ENCODE results near the genes PUS10 and B3GNT2.

DNA sequence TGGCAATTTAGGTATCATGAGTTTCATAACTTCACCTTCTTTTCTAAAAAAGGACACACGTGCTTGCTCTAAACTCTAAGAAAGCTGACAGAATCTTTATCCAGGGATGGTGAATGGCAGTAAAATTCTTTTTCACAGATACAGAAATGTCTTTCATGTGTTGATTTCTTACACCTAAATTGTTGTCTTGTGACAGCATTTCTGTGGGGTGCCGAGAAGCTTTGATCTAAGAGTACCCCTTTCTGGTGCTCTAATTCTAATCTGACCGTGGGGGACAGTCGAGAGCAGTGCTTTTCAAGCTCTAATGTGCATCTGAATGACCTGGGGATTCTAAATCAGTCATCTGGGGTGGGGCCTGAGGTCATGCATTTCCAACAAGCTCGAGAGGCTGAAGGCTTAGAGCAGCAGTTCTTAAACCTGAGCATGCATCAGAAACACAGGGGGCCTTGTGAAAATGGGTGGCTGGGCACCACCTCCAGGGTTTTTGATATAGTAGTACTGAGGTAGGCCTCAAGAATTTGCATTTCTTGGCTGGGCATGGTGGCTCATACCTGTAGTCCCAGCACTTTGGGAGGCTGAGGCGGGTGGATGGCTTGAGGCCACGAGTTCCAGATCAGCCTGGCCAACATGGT, 42.0 kb upstream of the REL start:
- PRO-cap, result no peak
- RAMPAGE, long total RNA, 2 experiments, result no peak in any of the 2 experiments

- PRO-cap, result no peak
- RAMPAGE, long total RNA, 2 experiments, result no peak in any of the 2 experiments
Measured at GRCh38 chr2:61017783-61018467, at the start of gene PUS10. Gene PUS10, minus strand, starts transcription at chr2:61018255.

GRCh38 chr2:61178176-61178718, 16.3 kb downstream of the C2orf74 start:
- PRO-cap, result no peak
- RAMPAGE, long total RNA, 2 experiments, result no peak in any of the 2 experiments

GRCh38 chr2:61200176-61200807, 38.3 kb downstream of the C2orf74 start:
- PRO-cap, result no peak
- RAMPAGE, long total RNA, 2 experiments, result no peak in any of the 2 experiments

DNA sequence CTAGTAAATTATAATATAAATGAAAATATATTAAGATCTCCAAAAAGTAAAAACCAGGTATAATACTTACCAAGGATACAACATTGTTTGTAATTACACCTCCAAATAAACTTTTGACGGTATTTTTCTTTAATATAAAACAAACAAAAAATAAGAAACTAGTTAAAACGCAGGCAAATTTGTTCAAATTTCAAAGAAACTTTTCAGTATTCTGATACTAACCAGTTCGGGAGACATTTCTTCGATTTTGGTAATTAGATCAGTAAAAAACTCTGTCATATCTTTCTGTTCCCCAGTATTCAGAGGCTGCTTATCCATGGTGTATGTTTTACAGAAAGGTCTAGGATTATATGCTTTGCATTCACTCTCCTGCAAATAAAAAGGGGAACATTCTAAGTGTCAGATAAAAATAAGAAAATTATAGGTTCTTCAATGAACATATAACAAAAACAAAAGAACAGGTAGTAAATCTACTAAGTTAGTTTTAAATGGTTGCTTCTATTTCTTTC, 95.0 kb downstream of the C2orf74 start:
- PRO-cap, result no peak
- RAMPAGE, long total RNA, 2 experiments, result no peak in any of the 2 experiments

DNA sequence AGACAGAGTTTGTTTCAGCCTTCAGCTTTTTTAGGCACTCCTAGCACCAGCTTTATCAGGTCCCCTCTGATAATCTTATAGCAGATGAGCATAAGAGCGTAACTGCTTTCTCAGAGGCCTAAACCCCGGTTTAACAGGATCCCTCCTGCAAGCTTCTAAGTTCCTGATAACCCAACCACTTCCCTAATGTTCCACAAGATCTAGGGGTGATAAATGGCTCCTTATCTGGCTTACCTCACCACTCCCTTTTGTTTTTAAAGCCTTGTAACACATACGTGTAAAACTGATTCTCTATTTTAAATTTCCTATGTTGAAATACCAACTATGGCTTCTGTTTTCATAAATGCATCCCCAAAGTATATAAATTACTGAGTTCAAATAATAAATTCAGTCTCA, 126.1 kb downstream of the C2orf74 start:
- PRO-cap, result no peak
- RAMPAGE, long total RNA, 2 experiments, result no peak in any of the 2 experiments

DNA sequence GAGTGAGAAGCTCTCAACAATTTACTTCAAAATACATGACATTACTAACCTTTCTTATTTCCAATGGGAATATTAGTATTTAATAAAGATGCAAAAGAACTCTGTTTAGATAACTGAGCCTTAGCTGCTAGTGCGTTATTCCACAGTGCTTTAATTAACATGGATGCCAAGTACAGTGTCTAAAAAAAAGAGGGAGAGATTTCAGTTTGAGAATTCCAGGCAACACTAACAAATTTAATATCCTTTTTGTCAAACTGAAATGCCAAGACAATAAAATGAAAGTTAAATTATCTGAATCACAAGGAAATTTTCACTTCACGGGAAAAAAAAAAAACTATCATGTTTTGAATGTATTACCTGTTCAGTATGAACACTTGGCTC, 120.7 kb downstream of the USP34 start:
- PRO-cap, result no peak
- RAMPAGE, long total RNA, 2 experiments, result no peak in any of the 2 experiments

- PRO-cap, result no peak
- RAMPAGE, long total RNA, 2 experiments, result no peak in any of the 2 experiments
Measured at GRCh38 chr2:61426211-61426713, 44.6 kb downstream of the USP34 start.

GRCh38 chr2:61443428-61444050, 27.3 kb downstream of the USP34 start:
- PRO-cap, result no peak
- RAMPAGE, long total RNA, 2 experiments, result no peak in any of the 2 experiments

DNA sequence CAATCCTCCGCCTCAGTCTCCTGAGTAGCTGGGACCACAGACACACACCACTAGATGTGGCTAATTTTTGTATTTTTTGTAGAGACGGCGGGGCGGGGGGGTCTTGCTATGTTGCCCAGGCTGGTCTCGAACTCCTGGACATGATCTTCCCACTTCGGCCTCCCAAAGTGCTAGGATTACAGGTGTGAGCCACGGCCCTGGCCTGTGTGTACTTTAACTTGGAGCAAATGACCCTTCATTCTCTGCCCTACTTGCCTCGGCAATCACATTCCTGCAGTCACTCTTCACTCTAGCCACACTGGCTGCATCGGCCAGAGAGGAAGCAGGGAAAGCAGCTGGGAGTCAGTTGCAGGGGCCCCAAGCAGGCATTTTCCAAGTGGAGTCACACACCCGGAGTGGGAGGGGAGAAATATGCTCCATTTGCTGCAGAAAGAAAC, 37.3 kb downstream of the FAM161A start:
- PRO-cap, result no peak
- RAMPAGE, long total RNA, 2 experiments, result no peak in any of the 2 experiments

DNA sequence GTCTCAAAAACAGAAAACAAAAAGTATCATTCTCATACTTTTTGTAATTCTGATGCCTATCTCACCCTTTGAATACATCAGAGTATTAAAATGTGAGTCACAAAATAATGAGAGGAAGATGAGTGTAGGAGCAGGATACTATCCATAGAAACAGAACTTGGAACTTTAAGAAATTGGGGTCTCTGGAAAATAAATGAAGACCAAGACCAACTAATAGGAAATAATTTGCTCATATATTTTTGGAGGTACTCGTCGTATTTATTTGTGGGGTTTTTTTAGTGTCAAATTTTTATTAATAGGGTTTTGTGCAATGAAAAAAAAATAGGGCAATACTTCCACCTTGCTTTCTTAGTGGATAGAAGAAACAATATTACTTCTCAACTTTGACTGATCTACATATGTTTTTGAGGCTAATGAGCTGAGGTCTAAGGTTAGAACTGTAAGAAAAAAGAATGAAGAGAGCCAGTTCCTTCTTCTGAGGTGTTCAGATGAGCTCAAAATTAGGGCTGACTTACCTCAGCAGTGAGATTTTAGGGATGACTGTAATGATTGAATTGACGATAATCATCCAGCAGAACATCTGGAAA, 142.7 kb upstream of the B3GNT2 start:
- PRO-cap, result no peak
- RAMPAGE, long total RNA, 2 experiments, result no peak in any of the 2 experiments

DNA sequence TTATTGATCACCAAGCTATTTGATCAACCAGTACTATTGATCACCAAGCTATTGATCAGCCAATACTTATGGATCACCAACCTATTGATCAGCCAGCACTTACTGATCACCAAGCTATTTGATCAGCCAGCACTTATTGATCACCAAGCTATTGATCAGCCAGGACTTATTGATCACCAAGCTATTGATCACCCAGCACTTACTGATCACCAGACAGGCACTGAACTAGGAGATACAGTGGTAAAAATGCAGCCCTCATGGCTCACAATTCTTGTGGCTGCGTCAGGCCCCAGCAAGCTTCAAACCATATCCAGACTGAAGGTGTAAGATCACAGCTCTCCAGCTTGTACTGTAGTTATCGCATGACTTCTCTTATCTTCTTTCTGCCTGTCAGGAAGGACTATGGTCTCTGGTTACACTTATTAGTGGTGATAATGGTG, 18.4 kb upstream of the B3GNT2 start:
- PRO-cap, result no peak
- RAMPAGE, long total RNA, 2 experiments, result no peak in any of the 2 experiments

DNA sequence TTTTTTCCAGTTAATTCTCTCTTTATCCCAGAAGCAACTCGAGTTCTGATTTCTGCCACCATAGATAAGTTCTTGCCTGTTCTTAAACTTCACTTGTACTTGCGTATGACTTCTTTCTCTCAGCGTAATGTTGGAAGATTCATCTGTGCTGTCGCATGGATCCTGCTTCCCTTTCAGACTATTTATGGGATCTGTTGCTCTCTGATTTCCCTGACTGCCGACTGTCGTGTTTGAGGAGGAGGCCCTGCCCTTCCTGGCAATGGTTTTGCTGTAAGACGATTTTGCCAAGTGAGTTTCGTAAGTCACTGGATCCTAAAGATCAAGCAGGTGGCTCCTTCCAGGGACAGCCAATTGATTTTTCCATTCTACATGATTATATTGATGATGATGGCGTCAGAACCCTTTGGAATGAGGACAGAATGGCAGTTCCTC, 8.7 kb upstream of the B3GNT2 start:
- PRO-cap, result unidirectional peak, minus-strand start at position 180 of the sequence
- RAMPAGE, long total RNA, 2 experiments, result no peak in any of the 2 experiments

DNA sequence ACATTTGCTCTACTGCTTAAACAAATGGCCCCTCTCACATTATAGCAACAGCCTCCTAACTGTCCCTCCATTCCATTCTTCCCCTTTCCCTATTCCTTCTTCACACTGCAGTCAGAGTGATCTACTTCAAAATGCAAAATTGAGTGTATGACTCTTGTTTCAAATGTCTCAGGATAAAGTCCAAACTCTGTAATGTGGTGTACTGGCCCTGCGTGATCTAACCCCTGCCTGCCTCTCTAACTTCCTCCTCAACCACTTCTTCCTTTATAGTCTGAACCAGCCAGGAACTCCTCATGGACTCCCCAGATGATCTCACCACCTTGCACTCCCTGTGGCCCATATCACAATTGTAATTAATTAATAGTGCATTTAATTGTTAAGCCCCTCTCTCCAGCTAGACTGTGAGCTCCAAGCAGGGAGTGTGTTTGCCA, 3.1 kb upstream of the B3GNT2 start:
- PRO-cap, result no peak
- RAMPAGE, long total RNA, 2 experiments, result no peak in any of the 2 experiments

DNA sequence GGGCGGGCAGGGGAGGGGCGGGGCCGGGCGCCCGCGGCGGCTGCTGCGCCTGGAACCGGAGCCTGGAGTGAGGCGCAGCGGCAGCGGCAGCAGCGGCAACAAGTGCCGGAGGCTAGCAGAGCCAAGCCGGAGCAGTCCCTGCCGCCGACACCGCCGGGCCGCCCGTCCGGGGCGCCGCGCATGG, at the start of gene B3GNT2:
TSS of gene B3GNT2 (plus strand) at position 60 of the 184 bp plus-strand sequence.
- PRO-cap, result bidirectional peak, plus-strand start at position 70 of the sequence, minus-strand start outside the sequence
- RAMPAGE, long total RNA, 2 experiments, result no peak in any of the 2 experiments

DNA sequence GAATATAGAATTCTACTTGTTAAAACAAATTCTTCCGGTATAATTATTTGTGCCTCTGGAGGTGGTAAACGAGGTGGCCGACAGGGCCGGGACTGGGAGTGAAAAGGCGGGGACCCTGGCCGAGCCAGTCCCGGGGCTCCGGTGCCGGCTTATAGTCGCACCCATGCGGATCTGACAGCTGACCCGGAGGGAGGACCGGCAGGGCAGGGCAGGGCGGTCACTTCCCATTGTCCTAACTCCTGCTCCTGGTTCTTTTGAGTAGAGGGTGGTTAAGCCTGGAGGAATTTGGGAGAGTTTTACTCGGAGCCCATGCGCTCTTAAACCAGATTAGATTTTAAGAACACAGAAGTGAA, 1.7 kb downstream of the B3GNT2 start:
- PRO-cap, result no peak
- RAMPAGE, long total RNA, 2 experiments, result no peak in any of the 2 experiments

GRCh38 chr2:62222614-62223270, 26.8 kb downstream of the B3GNT2 start:
- PRO-cap, result no peak
- RAMPAGE, long total RNA, 2 experiments, result no peak in any of the 2 experiments

DNA sequence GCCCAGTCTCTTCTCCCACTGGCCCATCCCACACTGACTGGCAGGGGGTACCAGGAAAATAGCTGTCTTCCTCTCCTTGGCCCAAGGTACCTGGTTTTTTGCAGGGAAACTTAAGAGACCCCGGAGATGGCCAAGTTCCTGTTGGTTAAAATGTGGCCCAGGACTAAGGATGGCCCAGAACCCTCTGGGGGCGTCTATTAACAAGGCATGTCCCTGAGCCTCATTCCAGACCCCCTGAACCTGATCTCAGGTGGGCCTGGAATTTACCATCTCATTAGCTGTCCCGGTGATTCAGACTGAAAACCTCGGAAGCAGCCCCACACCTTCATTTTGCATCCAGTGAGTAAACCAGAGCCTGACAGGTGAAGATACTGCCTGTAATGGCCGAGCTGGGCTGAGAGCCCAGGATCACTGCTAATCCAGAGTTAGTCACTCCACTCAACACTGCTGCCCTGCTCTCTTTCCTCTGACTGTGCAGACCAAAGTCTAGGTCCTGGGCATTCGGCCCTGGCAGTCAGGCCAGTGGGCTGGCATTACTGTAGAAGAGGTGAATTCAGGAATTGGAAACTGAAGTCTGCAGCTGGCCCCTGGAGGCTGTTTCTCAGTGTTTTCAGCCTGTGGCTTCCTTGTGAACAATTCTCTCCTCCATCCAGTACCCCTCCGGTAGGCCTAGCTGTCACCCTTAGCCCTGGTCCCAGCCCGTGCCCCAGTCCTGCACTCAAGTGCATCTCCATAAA, 44.4 kb downstream of the TMEM17 start:
- PRO-cap, result no peak
- RAMPAGE, long total RNA, 2 experiments, result no peak in any of the 2 experiments

- PRO-cap, result no peak
- RAMPAGE, long total RNA, 2 experiments, result no peak in any of the 2 experiments
Measured at GRCh38 chr2:62506449-62506724, 392 bp upstream of the TMEM17 start.

- PRO-cap, result no peak
- RAMPAGE, long total RNA, 2 experiments, result no peak in any of the 2 experiments
Measured at GRCh38 chr2:62540208-62540640, 34.2 kb upstream of the TMEM17 start.

Data from lower leg skin (tissue), 2 donors.